Diencephalon (tissue), 2 donors: Measurements from ENCODE around the gene LARP6.

- RAMPAGE, long total RNA: no peak
These were observed 281 bp upstream of the UACA start for GRCh38 chr15:70763634-70764043.

- RAMPAGE, long total RNA: no peak
These were observed at the start of gene LARP6 for GRCh38 chr15:70853716-70854227. LARP6 (minus strand) TSS chr15:70854157.

DNA sequence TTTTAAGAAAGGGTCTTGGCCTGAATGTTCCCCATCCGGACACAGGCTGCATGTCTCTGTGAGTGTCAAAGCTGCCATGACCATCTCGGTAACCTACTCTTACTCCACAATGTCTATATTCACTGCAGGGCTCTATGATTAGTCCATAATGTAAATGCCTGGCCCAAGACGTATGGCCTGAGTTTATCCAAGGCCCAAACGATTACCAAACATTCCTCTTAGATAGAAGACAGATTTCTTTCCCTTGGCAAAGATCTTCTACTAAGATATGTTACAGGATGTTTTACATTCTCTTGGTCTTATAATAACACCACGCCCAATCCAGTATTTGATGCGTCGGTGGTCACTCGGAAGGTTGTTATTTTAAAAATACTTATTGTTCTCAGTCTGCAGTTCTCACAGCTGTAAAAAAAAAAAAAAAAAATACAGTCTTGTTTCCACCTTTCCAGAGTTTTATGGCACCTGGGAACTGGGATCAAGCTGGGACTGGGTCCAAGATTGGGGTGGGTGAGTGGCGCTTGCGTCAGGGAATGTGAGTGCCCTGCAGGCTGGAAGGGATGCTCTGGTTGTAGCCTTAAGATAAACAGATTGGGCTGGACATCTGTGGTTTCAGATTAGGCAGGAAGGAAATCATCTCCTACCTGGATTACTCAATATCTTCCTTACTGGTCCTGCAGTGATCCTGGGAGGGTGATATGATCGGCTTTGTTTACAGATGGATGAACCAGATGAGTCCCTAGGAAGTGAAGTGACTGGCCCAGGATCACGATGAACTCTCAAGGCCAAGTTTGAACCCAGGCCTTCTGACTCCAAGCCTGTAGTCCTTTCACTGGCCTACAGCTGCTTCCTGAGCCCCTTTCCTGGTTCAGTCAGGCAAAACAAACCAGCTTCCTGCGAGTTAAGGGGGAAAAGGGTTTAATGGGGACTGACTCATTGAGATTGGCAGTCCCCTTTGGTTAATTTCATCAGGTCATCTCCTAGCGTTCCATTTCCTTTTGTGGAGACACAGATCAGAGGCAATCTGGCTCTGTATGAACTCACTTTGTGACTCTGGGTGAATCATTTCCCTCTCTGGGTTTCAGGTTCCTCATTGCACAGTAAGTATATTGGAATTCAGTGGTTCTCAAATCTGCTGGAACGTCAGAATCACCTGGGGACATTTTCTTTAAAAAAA is 179.6 kb downstream of the THSD4 start:
- RAMPAGE, long total RNA: no peak

- RAMPAGE, long total RNA: no peak
These were observed 218.5 kb downstream of the THSD4 start for GRCh38 chr15:71333758-71334097.

GRCh38 chr15:71409432-71410131 is 294.3 kb downstream of the THSD4 start:
- RAMPAGE, long total RNA: no peak

GRCh38 chr15:71549543-71550282 is 260.6 kb upstream of the NR2E3 start:
- RAMPAGE, long total RNA: no peak

DNA sequence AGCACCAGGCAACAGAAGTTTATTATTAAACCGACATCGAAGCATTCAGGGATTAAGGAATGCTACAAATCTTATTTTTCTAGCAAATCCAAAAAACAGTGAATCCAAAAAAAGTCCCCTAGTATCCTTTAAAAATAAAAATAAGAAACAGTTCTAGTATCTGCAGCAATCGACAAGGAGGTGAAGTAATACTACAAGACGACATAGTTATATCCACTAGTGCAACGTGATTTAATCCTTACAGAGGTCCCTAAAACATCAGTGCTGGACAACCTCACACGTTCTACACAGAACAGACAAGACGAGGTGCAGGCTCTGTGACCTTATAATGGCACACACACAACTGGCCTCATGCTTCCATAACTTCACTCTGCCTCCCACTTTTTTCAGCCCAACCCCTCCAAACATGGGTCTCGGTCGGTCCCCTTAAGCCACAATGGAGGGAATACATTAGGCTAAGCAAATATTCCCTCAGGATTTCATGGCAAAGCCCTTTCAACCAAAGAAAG is 1.4 kb downstream of the MYO9A start:
- RAMPAGE, long total RNA: no peak

DNA sequence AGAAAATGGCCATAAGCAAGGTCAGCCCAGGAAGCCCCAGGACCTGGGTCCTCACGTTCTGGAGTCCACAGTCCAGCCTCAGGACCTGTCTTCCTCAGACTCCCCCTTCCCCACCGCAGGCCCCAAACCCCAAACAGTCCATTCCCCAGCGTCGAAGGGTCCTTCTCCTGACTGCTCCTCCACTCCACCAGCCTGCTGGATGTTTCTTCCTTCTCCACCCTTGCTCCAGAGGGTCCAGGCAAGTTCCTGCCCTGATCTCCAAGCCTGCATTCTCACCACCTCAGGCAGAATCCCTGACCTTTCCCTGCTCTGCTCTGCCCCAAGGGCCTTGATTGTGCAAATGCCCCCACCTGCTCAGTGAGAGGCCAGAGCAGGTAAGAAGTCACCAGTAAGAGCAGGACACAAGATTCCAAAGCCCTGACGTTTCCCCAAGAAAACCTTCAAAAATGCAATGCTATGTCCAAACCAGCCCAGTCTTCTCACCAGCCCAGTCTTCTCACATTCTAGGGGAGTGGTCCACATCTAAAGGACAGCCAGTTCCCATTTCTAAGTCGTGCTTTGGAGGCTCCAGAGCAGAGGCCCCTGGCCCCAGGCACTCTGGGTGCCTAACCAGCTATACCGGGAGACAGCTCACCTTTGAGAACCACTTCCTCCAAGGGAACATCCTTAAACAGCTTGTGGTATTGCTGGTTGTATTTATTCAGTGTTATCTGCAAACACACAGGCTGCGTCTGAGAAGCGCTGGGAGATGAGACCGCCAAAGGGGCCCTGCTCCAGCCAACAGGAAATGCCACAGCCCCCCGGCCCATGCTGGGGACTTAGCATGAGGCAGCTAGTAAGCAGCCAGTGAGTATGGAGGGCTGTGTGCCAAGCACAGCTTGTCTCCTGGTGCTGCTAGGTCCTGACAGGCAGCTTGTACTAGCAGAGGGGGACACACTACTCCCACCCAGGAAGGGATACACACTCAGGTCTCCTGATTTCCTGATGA is 29.4 kb downstream of the GRAMD2A start:
- RAMPAGE, long total RNA: no peak

DNA sequence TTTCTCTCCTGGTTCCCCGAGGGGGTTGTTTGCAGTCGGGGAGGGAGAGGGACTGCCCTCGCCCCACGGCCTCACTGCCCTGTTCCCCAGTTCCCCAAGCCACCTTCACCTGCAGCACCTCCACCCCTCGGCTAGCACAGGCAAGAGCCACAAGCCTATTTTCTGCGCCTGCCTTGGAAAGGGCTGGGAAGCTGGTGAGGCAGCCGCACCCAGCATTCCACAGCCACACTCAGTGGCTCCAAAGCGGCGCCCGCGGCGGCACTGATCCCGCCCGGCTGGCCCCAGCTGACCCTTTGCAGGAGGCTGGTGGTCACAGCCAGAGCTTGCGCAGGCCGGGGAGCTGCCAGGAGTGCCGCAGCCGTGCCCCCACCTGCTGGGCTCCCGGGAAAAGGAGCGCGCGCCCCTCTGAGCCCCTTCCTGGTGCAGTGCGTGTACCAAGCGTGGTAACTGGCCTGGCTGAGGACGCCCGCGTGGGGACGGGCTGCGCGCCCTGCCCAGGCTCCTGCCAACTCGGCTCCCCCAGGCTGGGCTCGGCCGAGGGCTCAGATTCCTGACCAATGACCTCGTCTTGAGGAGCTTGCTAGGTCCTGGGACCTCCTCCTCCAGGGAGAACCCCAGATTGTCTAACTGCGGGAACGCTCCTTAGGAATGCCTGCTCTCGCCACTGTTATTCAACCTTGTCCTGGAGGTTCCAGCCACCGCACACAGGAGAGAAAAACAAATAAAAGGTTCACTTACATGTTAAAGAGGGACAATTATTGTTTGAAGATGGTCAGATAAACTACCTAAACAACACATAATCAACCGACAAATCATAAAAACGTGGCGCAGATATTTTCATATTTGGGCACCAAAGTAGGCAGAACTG is 13.3 kb downstream of the GRAMD2A start:
- RAMPAGE, long total RNA: no peak

DNA sequence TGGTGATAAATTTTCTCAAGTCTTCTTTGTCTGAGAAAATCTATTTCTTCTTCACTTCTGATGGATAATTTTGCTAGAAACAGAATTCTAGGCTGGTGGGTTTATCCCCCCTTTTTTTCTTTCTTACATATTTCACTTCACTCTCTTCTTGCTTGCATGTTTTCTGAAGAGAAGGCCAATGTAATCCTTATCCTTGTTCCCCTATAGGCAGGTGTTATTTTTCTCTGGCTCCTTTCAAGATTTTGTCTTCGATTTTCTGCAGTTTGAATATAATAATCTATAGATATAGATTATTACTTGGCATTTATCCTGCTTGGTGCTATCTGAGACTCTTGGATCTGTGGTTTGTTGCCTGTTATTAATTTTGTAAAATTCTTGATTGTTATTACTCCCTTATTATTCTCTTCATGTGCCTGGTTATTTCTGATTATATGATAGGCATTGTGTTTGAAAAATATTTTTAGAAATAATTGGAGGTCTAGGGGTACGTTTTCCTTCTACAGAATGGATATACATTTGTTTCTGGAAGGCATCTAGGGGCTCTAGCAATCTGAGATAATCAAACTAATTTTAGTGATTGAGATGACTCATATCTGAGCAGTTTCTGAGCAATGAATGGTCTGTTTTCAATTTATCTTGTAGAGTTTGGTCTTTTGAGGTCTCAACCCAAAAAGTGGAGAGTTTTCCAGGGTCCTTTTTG is 14.8 kb upstream of the CELF6 start:
- RAMPAGE, long total RNA: no peak

GRCh38 chr15:72370182-72370487 is 5.7 kb downstream of the HEXA start:
- RAMPAGE, long total RNA: no peak

GRCh38 chr15:72376322-72376886 is 590 bp upstream of the HEXA start:
- RAMPAGE, long total RNA: no peak

GRCh38 chr15:72491371-72492708 is 17.7 kb downstream of the ARIH1 start:
- RAMPAGE, long total RNA: no peak

DNA sequence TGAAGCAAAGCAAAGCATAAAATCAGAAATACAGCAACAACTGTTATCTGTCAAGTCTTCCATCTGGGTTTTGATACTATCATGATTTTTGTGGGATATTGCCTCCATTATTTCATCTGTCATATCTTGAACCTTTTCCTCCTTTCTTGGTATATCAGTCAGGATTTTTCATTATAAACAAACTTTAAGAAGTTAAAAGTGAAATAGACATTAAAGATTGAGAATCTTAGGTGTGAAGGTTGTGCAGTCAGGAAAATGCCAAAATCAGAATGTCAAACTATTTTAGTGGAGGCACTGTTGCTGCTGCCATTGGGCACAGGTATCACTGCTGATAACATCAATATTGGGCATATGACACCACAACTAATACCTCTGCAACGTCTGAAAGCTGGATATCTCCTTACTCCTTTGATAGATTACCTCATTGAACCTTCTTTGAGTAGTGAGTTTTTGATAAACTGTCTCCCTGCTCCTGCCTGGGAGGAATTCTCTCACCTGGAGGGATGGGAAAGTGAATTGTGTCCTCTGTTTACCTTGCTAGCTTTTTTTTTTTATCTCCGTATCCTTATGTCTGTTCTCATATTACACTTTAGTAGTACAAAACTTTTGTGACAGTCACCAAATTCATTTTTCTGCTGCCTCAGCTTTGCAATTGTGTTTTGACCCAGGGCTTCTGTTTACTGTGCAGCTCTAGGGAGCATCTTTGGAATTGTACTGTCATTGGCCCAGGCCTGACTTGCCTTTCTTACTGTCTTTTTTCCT is 53.0 kb downstream of the ARIH1 start:
- RAMPAGE, long total RNA: no peak

DNA sequence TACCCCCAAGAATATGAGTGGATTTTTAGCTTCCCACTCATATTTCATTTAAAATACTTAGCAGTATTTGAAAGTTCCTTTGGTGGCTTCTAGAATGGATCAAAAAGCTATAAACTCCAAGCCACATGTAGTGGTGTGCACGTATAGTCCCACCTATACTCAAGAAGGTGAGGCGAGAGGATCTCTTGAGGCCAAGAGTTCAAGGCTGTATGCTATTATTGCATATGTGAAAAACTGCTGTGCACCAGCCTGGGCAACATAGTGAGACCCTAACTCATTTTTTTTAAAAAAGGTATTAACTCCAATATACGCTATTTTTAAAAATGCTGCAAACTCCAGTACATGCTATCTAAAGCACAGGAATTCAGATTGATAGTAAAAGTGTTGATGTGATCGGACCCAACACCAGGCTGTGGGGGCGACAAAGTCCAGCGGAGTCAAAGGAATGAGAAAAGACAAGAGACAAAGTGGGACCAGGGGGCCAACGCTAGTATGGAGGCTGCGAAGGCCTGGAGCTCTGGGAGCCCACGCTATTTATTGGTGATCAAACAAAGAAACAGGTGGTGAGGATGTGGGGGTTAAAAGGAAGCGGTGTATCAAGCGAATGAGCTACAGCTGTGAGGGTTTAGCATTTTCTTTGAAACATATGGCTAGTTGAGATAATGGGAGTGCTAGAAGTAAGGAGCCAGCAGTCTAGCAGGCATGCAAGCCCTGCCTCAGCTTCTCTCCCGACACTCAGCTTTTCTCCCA is 66.6 kb downstream of the ARIH1 start:
- RAMPAGE, long total RNA: no peak

- RAMPAGE, long total RNA: no peak
These were observed 73.9 kb downstream of the ARIH1 start for GRCh38 chr15:72548044-72548499.

DNA sequence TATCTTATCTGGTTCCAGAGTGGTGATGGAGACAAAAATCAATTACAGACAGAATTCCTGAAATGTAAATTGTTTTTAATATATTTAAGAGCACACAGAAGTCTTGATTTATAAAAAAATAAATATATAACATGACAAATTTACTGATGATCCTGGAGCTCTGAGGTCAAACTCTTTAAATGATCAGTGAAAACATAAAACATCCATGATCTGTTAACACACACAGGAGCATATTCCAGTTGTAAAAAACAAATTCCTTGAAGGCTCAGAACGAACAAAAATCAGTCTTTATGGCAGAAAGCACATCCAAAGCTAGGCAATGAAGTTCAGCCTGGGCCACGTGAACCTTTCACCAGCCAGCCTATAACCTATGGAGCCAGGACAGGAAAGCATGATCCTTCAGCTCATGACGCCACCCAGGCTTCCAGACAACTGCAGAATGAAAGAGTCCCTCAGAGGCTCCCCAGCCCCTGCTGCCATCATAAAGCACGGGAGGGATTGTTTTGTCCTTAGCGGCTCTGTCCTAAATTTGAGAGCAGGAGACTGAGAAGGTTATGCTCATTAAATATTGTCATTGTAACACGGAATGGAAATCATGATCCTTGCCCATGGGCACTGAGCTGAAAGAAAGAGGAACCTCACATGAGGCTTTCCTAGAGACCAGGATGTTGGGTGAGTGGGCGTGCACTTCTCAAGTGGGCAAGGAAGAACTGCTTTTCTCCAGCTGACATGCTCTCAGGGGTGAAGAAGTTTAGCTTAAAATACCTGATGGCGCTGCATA is 32.1 kb downstream of the ADPGK start:
- RAMPAGE, long total RNA: no peak

DNA sequence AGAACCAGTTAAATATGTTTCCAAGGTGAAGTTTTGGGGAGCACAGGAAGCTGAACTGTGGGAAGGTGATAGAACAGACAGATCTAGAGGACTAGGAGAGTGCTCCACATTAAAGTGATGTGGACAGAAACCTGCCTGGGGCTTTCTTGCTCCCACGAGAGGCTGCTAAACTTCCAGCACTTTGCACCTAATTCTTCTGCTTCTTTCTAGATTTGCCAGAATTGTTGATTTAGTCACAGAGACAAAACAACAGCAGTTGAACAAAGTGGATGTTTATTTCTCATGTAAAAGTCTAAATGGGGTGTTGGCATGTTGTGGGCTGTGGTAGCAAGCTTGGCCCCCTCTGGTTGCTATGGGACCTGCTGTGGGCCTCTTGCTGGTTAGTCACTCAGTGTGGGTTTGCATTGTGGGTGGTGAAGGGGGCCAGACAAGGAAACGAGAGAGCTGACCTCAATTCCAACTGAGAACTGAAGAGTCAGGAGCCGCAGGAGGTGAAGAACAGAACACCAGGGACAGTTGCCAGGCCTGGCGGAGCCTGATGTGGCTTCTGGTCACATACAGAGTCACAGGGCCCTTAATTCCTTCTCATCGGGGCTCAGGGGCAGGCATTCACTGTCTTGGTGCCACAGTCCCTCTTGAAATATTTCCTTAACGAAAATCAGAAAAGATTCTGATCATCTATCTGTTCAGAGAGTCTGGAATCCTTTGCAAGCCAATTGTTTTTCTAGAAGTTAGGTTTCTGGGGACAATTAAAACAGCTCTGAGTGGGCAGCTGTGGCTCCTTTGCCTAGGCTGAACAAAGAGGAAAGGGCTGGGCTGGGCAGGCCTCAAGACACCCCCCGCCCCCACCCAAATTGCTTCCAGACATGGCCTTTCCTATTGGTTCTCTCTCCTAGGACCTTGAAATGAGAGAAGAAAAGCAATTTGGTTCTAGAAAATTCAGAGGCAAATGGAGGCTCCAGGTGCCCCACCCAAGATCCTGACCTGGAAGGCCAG is 1.9 kb upstream of the ADPGK start:
- RAMPAGE, long total RNA: no peak

- RAMPAGE, long total RNA: no peak
These were observed 115.3 kb downstream of the HCN4 start for GRCh38 chr15:73253469-73253774.

- RAMPAGE, long total RNA: no peak
These were observed 23.2 kb downstream of the NPTN start for GRCh38 chr15:73609954-73610461.